Parietal lobe (tissue), 2 donors: ENCODE results near the genes EIF3M, HIPK3 and NAT10.

DNA sequence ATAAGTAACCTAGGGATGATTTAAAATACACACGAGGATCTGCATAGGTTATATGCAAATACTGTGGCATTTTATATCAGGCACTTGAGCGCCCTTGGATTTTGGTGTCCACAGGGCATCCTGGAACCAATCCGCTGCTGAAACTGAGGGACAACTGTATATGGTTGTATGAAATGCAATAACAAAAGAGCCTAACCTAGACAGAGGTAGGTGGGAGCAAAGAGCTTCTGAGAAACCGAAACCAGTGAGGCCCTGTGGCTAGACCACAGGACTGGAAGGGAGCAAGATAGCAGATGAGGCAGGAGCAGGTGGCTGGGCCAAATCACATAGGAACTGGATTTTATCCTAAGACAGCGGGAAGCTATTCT is 30.1 kb downstream of the RCN1 start:
- RAMPAGE, long total RNA: no peak

DNA sequence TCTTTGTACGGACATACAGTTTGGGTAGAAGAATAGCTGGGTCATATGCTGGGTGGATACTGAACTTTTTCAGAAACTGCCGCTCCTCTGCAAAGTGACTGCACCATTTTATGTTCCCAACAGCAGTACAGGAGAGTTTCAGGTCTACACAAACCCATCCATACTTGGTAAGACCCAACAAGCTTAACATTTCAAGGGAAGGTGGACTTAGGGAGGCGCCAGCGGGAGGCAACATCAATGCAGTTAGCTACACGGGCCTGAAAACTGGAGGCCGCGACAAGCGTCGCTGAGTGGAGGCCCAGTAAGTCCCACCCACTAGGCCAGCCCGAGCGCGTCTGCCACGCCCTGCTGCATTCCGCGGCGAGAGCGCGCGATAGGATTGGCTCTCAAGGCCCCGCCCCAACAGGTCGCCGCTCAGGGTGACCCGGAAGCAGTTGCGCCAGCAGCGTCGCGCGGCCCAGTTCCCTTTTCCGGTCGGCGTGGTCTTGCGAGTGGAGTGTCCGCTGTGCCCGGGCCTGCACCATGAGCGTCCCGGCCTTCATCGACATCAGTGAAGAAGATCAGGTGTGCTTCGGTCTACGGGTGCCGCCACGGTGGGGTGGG is at the start of gene EIF3M:
TSS of gene EIF3M (plus strand) at position 466 of the 603 bp plus-strand sequence.
- RAMPAGE, long total RNA: start-site peak on the plus strand centred at position 461 of the sequence, 68 bp wide, 1,612 and 283 reads in 2 replicates

DNA sequence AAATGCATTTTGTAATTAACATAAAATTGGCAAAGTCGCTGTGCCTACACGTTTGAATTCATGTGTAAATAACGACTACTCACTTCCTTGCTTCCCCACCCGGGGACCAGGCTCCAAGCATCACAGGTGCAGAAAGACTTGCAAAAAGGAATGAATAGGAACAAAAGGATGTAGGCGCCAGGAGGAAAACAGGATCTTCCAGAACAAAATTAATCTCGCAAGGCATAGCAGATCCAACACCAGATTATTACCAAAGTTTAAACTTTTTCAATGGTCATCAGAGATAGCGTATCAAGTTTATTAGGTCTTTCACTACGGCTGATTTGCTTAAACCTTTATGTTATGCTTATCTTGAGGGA is 1.3 kb upstream of the QSER1 start:
- RAMPAGE, long total RNA: no peak

- RAMPAGE, long total RNA: no peak
Measured at GRCh38 chr11:32893558-32893972, 954 bp downstream of the QSER1 start.

GRCh38 chr11:32893973-32894851 is 1.6 kb downstream of the QSER1 start:
- RAMPAGE, long total RNA: no peak

DNA sequence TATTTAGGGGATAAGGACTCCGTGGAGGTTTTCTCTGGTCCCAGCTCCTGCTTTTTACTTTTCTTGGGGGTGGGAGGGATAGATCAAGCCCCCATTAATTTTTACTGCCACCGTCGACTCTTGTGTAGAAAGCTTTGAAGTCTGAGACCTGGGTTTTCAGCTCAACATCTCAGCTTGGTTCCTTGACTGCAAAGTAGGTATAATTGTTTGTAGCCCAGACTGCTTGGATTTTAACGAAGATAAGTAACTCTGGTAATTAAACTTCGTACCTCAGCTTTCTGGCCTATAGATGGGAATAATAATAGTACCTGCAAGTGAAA is 493 bp upstream of the CSTF3 start:
- RAMPAGE, long total RNA: no peak

DNA sequence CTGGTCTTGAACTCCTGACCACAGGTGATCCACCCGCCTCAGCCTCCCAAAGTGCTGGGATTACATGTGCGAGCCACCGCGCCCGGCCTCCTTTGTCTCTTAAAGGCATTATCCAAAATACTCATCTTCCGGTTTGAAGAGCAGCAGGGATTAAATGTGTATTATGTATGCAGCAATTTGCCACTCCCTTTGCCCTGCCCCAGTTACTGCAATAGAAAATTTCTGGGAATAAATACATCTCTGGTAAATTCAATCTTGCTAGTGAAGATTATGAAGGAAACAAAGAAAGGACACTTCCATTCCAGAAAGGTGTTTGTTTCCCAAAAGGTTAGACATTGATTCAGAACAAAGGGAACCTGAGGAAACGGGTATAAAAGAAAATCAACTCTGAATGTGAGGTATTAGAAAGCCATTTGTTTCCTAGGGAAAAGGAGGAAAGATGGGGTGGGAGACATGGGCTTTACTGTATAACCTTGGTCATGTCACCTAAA is 1.1 kb upstream of the HIPK3 start:
- RAMPAGE, long total RNA: no peak

- RAMPAGE, long total RNA: no peak
Measured at GRCh38 chr11:33256964-33257960, at the start of gene HIPK3. Gene HIPK3, plus strand, starts transcription at chr11:33257381.

DNA sequence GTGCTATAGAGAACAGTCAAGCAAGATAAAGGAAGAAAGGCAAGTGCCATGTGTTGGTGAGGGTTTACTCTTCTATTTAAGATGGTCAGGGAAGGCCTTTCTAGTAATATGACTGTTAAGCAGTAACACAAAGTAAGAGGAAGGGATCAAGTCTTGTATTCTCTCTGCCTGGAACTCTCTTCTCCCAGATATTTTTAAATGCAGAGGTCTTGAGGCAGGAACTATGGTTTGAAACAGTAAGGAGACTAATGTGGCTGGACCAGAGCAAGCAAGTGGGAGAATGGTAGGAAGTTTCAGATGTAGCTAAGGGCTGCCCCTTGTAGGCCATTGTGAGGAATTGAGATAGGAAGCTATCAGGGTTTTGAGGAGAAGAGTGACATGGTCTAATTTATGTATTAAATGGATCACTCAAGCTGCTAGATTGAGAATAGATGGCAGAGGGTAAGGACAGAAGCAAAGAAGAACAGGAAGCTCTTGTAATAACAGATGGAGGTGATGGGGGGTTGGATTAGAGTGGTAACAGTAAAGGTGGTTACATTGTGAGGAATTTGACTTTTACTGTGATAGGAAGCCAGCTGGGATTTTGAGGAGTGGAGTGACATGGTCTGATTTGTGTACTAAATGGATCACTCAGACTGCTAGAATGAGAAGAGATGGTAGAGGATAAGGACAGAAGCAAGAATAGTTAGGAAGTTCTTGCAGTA is 55.9 kb upstream of the KIAA1549L start:
- RAMPAGE, long total RNA: no peak

GRCh38 chr11:33320686-33321517 is 55.0 kb upstream of the KIAA1549L start:
- RAMPAGE, long total RNA: no peak

- RAMPAGE, long total RNA: no peak
Measured at GRCh38 chr11:33696811-33697337, 3.8 kb downstream of the C11orf91 start.

- RAMPAGE, long total RNA: no peak
Measured at GRCh38 chr11:33736126-33736295, 212 bp downstream of the CD59 start.

DNA sequence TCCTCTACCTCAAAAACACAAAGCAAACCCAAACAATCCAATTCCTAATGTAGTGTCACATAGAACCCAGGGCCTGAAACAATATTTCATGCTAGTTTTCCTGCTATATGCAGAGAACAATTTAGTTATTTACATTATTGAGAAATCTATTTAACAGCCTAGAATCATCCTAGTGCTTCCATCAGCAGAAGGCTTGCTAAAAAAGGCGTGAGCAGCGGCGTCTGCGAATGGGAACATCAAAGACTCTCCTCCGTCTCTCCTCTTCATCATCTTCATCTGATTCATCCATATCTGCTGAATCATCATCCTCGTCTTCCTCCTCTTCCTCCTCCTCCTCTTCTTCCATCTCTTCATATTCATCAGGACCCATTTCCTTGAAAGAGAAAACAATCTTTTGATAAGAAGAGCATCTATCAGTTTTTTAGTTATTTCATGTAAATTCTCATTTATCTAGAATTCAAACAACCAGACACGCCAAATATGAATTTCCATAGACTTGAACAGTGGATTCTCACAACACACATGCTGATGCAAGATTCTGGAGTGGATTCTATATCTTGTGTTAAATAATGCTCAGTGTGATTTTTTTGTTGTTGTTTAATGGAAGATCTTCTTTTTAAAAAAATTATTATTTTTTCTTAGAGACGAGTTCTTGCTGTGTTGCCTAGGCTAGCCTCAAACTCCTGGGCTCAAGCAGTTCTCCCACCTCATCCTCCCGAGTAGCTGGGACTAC is 5.7 kb upstream of the CD59 start:
- RAMPAGE, long total RNA: no peak

DNA sequence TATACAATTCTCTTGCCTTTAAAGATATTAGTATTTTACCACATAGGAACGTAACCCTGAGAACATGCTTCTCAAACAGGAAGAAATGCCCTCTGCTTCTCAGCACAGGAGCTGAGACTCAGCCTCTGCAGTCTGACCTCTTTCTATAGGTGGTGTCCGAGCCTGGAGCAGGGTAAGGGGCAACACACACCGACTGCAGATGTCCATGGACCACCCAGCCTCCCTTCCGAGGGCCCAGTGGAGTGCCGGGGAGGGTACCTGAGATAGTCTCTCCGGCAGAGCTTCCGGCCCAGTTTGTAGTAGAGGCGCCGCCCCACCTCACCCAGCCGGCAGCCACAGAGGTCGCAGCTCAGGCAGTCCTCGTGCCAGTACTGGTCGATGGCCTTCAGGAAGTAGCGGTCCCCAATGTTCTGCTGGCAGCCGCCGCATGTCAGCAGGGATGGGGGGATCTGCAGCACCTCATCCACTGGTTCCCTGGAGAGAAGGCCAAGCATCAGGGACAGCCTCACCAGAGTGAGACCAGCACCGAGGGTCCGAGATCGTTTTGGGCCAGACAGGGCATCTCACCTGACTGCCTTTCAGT is 27.4 kb downstream of the LMO2 start:
- RAMPAGE, long total RNA: no peak

DNA sequence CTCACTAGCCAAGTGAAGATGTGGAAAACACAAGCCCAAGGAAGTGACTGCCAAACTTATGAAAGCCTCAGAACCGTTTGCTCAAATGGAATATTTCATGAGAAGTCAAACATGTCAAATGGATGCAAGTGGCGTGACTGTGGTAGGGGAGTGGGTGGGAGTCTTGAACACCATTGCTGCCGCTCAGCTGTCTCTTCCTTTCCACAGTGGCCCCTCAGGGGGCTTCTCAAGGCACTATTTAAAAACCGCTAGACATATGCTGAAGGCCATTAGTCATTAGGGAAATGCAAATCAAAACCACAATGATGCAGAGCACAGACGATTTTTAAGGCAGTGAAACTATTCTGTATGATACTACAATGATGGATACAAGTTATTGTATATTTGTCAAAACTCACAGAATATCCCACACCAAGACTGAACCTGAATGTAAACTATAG is 29.3 kb upstream of the LMO2 start:
- RAMPAGE, long total RNA: no peak

DNA sequence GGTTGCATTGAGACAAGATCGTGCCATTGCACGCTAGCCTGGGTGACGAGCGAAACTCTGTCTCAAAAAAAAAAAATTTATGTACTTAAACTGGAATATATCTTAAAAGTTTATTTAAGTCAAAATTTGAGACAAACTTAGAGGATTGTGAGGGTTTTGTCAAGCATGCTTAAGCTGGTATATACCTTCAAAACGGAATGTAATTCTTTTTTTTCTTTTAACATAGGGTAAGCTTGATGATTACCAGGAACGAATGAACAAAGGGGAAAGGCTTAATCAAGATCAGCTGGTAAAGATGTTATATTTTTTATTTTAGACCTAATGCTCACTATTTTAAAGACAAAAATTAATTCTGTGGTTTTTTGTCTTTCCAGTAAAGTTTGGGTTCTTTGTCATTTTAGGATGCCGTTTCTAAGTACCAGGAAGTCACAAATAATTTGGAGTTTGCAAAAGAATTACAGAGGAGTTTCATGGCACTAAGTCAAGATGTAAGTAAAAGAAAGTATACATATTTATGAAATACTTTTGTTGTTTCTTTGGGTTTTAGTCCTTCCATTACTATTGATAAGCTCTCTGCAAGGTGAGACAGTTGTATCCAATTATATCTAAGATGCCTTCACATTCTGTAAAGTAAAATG is 20.1 kb downstream of the CAPRIN1 start:
- RAMPAGE, long total RNA: no peak

DNA sequence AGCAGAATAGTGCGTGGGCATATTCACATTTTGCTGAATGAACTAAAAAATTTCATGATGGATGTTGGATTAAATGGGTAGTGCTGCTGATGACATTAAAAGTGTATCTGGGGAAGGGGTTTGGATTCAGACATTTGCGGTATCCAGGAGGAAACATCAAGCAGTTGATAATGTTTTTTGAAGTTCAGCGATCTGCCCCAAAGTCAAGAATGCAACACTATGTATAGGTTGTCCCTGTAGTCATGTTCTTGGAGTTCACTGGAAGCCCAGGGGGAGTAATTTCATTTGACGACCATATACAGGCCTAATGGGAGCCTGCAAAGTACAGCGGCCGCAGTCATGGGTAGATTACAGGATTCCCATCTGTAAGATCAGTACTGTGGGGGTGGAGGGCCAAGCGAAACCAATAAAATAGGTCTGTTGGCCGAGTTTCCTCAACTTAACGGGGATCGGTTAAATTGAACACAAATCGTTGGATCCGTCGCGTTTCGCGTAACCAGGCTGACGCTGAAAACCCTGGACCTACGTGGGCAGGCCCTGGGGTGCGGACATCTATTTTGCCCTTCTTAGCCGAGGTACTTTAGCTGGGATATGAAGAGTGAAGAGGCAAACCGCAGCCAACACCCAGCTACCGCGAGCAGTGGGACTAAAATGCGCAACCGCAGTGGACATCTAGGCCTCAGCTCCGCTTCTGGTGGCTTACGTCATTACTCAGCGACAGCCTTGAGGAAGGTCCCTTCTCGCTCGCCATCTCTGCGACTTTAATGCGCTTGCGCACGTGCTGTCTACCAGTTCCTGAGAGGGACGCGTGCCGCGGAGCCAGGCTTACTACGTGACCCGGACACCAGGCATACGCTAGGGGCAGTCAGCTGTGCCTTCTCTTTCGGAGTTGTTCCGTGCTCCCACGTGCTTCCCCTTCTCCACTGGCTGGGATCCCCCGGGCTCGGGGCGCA is at the start of gene NAT10:
TSS of gene NAT10 (plus strand) at position 791 of the 953 bp plus-strand sequence.
- RAMPAGE, long total RNA: no peak

- RAMPAGE, long total RNA: no peak
Measured at GRCh38 chr11:34140830-34141332, 35.5 kb downstream of the NAT10 start.

DNA sequence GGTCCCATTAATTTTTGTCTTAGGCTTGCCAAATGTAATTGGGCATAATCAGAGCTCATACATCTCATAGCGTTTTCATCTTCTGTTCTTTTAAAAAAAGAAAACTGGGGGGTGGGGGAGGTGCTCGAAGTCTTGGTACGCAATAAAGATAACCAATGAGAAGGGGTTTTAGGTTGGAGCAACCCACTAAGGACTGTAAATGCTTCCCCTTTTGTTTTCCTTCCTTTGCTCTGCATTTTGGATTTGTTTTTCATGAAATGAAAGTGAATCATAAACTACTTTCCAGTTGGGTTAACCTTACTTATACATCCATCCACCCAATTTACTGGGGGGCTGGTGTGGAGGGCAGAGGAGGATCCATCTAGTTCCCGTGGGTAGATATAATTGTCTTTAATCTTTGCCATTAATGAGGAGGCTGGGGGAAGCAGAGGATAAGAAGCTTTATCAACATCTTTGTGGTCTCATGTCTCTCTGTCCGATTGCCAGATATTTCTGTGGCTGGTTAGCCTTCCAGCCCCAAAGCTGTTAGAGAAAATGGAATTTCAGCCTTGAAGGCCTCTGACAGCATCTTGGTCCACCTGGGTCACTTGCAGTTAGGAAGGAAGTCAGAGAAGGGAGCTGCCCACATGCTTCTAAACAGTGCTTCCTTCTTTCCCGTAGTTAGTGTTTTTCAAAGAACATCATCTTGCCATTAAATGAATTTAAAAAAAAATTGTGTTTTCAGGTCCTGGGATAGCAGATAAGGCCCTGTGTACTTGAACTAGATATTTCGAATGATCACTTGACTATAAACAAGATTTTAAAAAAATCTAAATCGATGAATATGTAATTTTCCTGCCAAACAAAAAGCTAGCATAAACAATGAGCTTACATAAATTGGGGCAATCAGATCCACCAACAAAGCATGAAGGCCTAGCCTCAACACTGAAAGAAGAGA is 56.9 kb downstream of the ABTB2 start:
- RAMPAGE, long total RNA: no peak

DNA sequence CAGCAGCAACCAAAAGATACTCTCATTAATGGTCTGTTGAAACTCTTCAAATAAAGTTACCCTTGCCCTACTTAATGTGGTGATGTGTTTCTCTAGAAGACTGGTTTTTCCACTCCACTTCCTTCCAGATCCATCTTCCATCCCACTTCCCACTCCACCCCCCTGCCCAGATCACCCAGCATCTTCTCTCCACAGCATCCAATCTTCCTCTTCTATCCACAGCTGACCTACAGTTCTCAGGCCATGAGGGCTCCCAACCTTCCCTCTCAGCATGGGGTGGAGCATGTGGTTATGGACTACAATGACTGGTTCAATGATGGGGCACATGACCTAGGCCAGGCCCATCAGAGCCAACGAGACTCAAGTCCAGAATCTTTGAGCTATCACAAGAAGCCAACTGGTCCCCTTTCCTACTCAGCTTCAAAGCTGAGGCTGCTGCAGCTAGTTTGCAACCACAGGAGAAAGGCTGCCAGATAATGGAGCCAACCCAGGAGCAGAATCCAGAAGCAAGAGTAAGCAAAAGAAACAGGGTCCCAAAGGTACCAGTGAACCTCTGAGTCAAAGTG is 28.5 kb downstream of the ABTB2 start:
- RAMPAGE, long total RNA: no peak